Choroid plexus epithelial cell (primary cell): ENCODE measurements around a stretch of chr15.

GRCh38 chr15:101723014-101723614 is 1.2 kb downstream of the TARS3 start:
- RRBS, result no CpG with 5 or more reads among the region's 5 CpGs

GRCh38 chr15:101955710-101956338 is 143.8 kb downstream of the OR4F15 start:
- RRBS, result no CpG with 5 or more reads among the region's 11 CpGs